Astrocyte (in vitro differentiated cells and primary cell): Measurements from ENCODE around the genes ELFN2, ANKRD54, POLR2F and SOX10.

GRCh38 chr22:37427181-37427772 is at the start of gene ELFN2:
Gene ELFN2, minus strand, starts transcription at chr22:37427479.
- PRO-cap: no peak
- RRBS, 2 experiments: under 1 to 3% methylated on average over 26 to 41 of the region's 80 CpGs

- PRO-cap: no peak
- RRBS, 2 experiments: no CpG with 5 or more reads among the region's 3 CpGs
Measured at GRCh38 chr22:37544090-37544484, 16.2 kb upstream of the CDC42EP1 start.

- PRO-cap: no peak
- RRBS, 2 experiments: 31% methylated on average over 1 of the region's 19 CpGs; no CpG with 5 or more reads in 1 of the 2 experiments
Measured at GRCh38 chr22:37546815-37547501, 13.3 kb upstream of the CDC42EP1 start.

- PRO-cap: no peak
- RRBS, 2 experiments: no CpG with 5 or more reads among the region's 10 CpGs
Measured at GRCh38 chr22:37563051-37563746, 2.9 kb downstream of the CDC42EP1 start.

DNA sequence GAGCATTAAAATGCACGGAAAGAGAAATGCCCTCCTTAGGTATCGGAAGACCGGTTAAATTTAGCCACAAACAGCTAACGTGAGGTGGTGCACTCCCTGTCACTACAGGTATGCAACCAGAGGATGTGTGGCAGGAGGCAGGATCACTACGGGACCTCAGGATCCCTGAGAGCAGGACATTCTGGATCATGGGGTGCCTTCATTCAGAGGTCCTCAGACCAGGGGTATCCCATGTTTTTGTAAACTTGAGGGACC is 9.5 kb downstream of the CDC42EP1 start:
- PRO-cap: no peak
- RRBS, 2 experiments: no CpG with 5 or more reads among the region's 5 CpGs

GRCh38 chr22:37581387-37581880 is 1.5 kb upstream of the LGALS2 start:
- PRO-cap: no peak
- RRBS, 2 experiments: 5% methylated on average over 3 of the region's 11 CpGs; no CpG with 5 or more reads in 1 of the 2 experiments

GRCh38 chr22:37632348-37633098 is 6.9 kb upstream of the SH3BP1 start:
- PRO-cap: no peak
- RRBS, 2 experiments: 80 to 83% methylated on average over 4 of the region's 12 CpGs

- PRO-cap: no peak
- RRBS, 2 experiments: no CpG with 5 or more reads among the region's 13 CpGs
Measured at GRCh38 chr22:37660959-37661917, 2.7 kb downstream of the PDXP start.

DNA sequence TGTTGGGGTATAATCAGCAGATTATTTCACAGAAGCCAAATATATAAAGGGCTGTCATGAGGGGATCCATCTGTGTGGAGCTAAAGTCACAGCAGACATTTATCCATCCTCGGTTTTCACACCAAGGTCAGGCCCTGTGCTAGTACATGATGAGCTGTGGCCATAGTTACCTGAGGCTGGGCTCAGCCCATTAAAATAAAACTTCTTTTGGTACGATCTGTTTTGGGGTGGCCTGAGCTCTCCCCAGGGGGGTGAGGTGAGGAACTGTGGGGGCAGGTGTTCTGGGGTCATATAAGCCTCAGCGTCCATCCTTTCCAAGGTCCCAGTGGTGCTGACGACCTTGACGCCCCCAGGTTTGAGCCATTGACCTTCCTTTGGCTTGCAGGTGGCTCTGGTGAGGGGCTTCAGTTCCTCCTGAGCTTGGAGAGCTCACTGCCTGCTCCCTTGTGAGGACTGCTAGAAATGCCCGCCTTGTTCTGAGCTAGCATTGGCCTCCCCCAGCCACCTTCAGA is 1.4 kb upstream of the TRIOBP start:
- PRO-cap: no peak
- RRBS, 2 experiments: no CpG with 5 or more reads among the region's 6 CpGs

- PRO-cap: no peak
- RRBS, 2 experiments: 24 to 29% methylated on average over 3 to 7 of the region's 41 CpGs
Measured at GRCh38 chr22:37803148-37804110, 1.6 kb upstream of the H1-0 start.

GRCh38 chr22:37809075-37809509 is 1.4 kb downstream of the GCAT start:
- PRO-cap: no peak
- RRBS, 2 experiments: no CpG with 5 or more reads among the region's 3 CpGs

- PRO-cap: no peak
- RRBS, 2 experiments: no CpG with 5 or more reads among the region's 6 CpGs
Measured at GRCh38 chr22:37842168-37842613, 1.9 kb downstream of the ANKRD54 start.

- PRO-cap: unidirectional peak, minus-strand start at chr22:37844192; bidirectional peak, plus-strand start at chr22:37844648, minus-strand start at chr22:37844298
- RRBS, 2 experiments: under 1 to 2% methylated on average over 46 to 58 of the region's 100 CpGs
Measured at GRCh38 chr22:37843525-37844547, at the start of gene ANKRD54. Gene ANKRD54, minus strand, starts transcription at chr22:37844334.

DNA sequence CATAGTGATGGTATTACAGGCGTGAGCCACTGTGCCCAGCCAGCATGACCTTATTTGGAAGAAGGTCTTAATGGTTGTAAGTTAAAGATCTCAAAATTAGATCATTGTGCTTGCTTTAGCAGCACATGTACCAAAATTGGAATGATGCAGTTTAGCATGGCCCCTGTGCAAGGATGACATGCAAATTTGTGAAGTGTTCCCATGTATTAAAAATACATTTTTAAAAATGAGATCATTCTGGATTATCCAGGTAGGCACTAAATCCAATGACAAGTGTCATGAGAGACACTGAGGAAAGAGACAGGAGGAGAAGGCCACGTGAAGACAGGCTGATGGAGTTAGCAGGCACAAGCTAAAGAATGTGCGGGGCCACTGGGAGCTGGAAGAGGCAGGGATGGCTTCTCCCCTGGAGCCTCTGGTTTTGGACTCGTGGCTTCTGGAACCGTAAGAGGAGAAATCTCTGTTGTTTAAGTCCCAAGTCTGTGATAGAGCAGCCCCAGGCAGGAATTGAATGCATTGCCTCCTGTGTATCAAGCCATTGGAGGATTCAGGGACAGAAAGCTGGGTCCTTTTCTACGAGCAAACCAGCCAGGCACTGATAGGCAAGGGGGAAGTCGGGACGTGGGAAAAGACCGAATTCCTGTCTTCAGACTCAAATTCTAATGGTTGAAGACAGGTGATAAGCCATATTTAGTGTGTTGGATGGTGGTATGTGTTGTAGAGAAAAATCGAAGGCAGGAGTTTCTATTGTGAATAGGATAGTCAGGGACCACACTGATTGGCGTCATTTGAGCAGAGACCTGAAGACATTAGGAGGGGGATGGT is 14.6 kb upstream of the MICALL1 start:
- PRO-cap: no peak
- RRBS, 2 experiments: no CpG with 5 or more reads among the region's 11 CpGs

- PRO-cap: no peak
- RRBS, 2 experiments: 8 to 9% methylated on average over 4 of the region's 20 CpGs
Measured at GRCh38 chr22:37906745-37907019, 585 bp downstream of the MICALL1 start.

- PRO-cap: no peak
- RRBS, 2 experiments: 67 to 85% methylated on average over 3 of the region's 6 CpGs
Measured at GRCh38 chr22:37933005-37933246, 20.5 kb downstream of the C22orf23 start.

- PRO-cap: bidirectional peak, plus-strand start at chr22:37953678, minus-strand start at chr22:37953550
- RRBS, 2 experiments: 2% methylated on average over 13 to 22 of the region's 64 CpGs
Measured at GRCh38 chr22:37953113-37954214, at the start of gene POLR2F. Gene POLR2F, plus strand, starts transcription at chr22:37953699.

GRCh38 chr22:37984104-37985151 is at the start of gene SOX10:
Gene SOX10, minus strand, starts transcription at chr22:37984555.
- PRO-cap: no peak
- RRBS, 2 experiments: no CpG with 5 or more reads among the region's 30 CpGs

GRCh38 chr22:38016480-38017047 is 32.2 kb upstream of the SOX10 start:
- PRO-cap: no peak
- RRBS, 2 experiments: no CpG with 5 or more reads among the region's 23 CpGs

DNA sequence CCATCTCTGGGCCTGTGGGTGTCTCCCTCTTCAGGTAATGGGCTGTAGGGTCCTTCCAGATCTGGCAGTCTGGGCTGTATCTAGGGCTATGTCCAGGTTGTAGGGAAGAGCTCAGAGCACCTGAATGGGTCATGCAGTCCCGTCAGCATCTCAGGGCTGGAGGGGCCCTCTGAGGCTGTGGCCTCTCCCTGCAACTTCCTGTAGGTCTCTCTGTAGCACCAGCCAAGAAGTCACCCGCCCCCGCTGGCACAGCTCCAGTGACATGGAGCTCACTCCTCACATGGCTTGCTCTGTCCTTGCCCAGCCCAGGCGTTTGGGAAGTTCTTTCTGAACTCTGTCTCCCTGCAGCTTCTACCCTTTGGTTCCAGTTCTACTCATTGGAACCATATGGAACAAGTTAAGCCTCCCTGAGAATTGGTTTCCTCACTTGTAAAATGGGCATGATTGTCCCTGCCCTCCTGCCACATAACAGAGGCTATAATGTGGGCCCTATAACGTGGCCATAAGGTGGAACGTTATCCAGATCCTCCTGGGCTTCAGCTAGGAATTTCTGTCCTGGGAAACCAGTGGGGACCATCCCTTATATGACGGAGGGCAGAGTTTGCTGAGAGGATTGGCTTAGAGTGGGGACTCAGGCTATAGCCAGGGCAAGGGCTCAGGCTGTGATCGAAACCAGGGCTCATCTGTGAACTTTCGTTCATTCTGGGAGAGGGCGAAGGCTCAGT is 33.3 kb upstream of the SOX10 start:
- PRO-cap: no peak
- RRBS, 2 experiments: no CpG with 5 or more reads among the region's 10 CpGs